Prostate gland (tissue), 2 donors: ENCODE results near the gene TOGARAM2.

DNA sequence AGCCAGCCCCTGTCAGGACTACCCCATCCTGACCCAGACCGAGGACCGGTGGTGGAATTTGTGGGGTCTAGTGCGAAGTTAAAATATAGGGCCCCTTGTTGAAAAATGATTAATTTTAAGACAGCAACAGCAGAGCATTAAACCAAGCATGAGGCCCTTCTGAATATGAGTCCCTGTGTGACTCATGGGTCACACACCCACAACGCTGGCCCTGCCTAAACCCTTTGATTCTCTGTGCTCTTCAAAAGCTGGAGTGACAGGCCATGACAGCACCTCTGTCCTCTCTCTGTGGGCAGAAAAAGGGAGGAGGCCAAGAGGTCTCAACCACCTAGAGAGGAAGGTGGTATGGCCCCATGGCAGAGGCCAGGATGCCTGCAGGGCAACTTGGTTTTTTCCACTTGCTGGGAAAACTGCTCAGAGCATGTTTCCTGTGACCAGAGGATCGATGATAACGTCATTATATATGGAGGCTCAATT, 102.2 kb upstream of the PPP1CB start:
- PRO-cap = no peak
- RAMPAGE, long total RNA, 2 experiments = no peak in any of the 2 experiments

GRCh38 chr2:28702110-28702835, 49.4 kb upstream of the PPP1CB start:
- PRO-cap = bidirectional peak, plus-strand start at chr2:28702597, minus-strand start at chr2:28702472
- RAMPAGE, long total RNA, 2 experiments = no peak in any of the 2 experiments

DNA sequence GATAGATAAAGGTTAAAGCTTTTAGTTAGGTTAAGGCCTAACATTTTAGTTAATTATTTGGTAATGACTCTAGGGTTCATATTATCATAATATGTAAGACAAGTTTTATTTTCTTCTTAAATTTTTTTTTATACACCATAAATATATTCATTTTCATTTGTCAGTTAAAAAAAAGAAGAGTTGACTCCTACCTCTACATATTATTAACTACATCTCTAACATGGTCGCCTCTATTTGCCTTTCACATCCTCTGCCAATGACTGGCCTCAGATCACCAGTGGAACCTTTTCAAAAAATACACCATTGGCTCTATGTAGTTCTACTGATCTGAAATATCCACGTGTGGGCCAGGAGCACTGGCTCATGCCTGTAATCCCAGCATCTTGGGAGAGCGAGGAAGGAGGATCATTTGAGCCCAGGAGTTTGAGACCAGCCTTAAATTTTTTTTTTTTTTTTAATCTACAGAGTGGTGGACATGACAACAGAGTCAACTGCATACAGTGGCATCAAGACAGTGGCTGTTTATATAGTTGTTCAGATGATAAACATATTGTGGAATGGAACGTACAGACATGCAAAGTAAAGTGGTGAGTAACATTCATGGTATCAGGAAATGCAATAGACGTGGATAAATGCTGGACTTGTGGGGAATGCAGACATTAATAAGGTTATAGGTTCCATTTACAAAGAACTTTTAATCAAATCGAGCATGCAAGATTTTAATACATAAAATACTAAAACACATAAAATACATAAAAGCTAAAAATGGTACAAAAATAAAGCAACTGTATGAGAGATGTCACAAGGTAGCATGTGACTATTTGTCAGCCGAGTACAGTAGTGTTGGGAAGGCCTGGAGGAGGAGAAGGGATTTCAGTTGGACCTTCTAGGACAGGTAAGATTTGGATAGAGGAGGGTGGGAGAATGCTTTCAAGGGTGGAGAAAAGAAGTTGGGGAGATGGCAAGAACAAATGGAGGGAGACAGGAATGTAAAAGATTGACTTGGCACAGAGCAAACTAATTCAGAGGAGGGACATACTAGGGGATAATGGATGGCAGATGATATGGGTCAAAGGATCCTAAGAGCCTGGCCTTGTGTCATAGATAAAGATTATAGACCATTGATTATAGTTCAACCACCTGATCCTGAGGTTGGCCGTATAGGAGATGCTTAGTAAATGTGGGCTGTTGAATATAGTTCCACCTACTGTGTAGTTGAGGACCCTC, 11.9 kb downstream of the WDR43 start:
- PRO-cap = no peak
- RAMPAGE, long total RNA, 2 experiments = no peak in any of the 2 experiments

DNA sequence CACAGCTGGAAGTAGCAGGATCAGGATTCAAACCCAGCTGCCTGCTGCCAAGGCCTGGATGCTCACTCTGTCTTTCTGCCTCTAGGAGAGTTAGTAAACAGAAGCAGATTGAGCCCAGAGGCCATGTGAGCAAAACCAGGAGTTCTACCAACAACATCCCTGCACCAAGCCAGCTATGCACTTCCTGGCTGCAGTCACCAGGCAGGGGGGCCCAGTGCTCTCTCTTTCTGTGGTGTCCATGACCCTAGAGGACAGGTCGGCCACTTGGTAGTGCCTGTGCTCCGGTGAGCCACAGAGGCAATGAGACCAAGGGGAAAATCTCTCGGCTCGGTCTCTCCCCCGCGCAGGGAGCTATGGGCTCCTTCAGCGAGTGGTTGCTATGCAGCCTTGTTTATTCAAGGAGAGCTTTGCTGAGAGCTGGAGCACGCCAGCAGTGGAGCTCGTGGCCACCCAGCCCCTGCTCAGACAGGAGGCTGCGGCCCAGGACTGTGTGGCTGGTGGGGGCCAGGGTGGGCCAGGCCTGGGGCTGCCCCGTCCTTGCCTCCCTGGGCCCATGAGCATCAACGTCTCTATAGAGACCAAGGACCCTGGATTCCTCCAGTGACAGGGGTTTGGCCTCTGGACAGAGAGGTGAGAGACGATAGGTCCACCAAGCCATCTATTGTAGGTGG, at the start of gene TOGARAM2:
TOGARAM2 (plus strand) TSS at position 390 of the 671 bp plus-strand sequence.
- PRO-cap = no peak
- RAMPAGE, long total RNA, 2 experiments = no peak in any of the 2 experiments

- PRO-cap = no peak
- RAMPAGE, long total RNA, 2 experiments = no peak in any of the 2 experiments
Measured at GRCh38 chr2:29015631-29016028, 34.5 kb downstream of the TOGARAM2 start.

DNA sequence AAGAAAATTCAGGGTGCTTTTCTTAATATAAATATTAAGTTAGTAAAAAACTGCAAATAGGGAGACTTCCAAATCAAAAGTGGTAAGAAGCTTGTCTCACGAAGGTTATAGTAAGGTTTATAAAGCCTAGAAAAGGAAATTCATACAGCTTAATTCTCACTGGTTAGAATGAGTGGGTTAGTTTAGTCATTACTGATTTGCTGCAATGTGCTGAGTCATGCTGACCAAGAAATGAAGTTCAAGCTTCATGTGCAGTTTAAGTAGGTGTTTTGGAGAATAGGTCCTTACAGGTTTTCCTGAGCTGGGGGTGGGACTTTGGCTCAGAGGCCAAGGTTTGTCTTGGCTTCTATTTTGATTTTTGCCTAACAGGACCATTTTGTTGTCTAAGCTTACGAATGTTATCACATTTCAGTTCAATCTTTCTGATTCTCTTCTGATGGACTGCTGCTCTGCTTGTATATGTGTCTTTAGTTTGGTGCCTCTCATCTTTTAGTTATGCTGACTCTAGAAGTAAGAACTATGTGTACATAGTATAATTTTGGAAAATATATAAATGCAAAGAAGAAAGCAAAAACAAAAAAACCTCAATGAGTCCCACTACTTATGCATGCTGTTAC, 15.1 kb downstream of the CLIP4 start:
- PRO-cap = no peak
- RAMPAGE, long total RNA, 2 experiments = no peak in any of the 2 experiments

- PRO-cap = no peak
- RAMPAGE, long total RNA, 2 experiments = no peak in any of the 2 experiments
Measured at GRCh38 chr2:29131463-29132037, 16.3 kb downstream of the CLIP4 start.

DNA sequence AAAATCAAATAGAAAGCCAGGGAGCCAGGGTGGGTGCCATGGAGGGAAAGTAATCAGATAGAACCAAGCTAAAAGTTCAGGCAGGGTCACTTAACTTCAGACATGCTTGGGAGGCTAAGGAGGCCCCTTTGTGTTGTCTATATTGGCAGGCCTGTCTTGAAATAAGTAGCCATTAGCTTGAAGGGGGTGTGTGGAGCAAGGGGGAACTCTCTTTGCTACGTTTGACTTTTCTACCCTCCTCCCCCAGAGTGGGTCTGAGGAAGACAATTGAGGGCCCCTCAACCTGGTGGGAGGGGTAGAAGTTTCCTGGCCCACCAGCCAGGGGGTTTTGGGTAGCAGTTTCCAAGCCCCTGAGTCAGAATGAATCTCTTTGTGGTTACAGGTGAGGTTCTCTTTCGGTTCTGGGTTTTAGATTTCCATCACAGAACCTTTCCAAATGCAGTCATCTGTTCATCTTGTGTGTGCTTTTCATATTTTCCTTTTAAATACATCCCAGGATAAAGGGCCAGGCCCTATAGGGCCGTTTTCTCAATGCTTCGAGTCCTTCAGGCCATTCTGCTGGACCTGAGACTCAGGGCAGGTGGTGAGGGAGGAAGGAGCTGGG, 4.5 kb downstream of the LBH start:
- PRO-cap = no peak
- RAMPAGE, long total RNA, 2 experiments = no peak in any of the 2 experiments

- PRO-cap = no peak
- RAMPAGE, long total RNA, 2 experiments = no peak in any of the 2 experiments
Measured at GRCh38 chr2:31255643-31256864, 22.1 kb downstream of the EHD3 start.

DNA sequence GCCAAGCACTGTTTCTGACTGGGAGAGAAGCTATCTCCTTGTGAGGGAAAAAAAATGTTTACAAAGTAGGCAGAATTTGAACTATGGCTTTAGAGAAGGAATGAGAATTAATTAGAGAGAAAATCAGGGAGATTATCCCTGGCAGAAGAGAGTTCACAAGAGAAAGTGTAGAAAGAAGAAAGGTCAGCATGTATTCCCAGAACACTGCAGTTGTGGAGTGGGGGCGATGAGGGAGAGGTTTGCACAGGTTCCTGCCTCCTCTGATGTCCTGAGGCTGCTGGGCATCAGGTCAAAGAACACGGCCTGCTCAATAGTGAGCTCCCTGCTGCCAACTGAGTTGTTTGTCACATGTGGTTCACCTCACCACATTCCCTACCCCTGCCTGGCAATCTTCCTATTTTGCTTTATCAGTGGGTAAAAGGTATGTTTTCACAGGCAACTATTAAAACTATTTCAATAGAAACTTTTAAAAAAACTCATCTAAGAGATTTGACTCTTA, 123.8 kb upstream of the SRD5A2 start:
- PRO-cap = no peak
- RAMPAGE, long total RNA, 2 experiments = no peak in any of the 2 experiments

- PRO-cap = no peak
- RAMPAGE, long total RNA, 2 experiments = no peak in any of the 2 experiments
Measured at GRCh38 chr2:32008959-32009335, 1.9 kb downstream of the MEMO1 start.

DNA sequence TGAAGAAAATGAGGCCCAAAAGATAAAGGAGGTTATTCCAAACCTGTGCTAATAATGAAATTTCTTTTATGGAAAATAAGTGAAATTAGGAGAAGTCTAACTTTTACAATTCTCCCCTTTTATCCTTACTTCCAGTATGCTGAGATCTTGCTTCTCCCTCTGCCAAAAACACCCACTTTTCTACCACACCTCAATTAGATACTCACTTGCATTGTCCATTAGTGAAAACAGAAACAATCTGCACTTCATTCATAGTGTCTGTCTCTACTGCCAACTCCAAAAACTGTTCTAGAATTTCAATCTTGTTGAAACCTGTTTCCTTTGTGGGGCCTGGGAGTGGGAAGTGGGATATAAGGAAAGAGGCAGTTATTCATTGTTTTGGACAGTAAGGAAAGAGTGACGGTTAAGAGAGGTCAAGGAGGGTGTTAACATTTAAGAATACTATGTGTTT, 2.2 kb downstream of the SPAST start:
- PRO-cap = no peak
- RAMPAGE, long total RNA, 2 experiments = no peak in any of the 2 experiments

GRCh38 chr2:32306283-32307018, 28.7 kb downstream of the YIPF4 start:
- PRO-cap = no peak
- RAMPAGE, long total RNA, 2 experiments = no peak in any of the 2 experiments

GRCh38 chr2:32428199-32428626, 71.4 kb downstream of the BIRC6 start:
- PRO-cap = no peak
- RAMPAGE, long total RNA, 2 experiments = no peak in any of the 2 experiments

- PRO-cap = no peak
- RAMPAGE, long total RNA, 2 experiments = no peak in any of the 2 experiments
Measured at GRCh38 chr2:32464413-32464964, 107.7 kb downstream of the BIRC6 start.

DNA sequence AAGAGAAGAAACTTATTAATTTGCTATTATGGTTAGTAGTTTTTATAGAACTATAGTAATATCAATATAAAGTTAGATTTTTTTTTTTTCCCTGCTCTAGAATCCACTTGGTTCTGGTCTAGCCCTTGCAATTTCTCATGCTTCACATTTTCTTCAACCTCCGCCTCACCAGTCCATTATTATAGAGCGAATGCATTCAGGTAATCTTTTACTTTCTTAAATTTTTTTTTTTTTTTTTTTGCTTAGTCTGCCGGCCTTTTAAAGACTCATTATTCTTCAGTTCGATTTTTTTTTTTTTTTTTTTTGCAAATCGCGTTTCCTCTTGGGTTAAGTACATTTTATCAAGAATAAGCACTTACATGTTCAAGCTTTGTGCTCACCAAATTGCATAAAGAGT, 108.1 kb downstream of the BIRC6 start:
- PRO-cap = no peak
- RAMPAGE, long total RNA, 2 experiments = no peak in any of the 2 experiments

DNA sequence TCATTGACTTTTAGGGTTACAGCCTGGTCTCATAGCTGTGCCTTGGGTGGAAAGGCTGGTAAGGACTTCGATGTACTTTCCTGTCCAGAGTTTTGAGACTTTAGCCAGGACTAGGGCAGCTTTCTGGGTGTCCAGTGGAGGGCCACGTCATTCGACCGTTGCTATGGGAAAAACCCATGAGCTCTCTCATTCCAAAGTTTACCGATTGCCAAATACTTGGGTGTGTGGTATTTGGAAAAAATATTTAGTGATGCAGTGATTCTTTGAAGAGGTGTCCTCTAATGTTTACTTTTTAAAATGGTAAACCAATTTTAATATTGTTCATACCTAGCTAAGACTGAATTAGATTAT, 105.3 kb downstream of the LTBP1 start:
- PRO-cap = no peak
- RAMPAGE, long total RNA, 2 experiments = no peak in any of the 2 experiments

GRCh38 chr2:33121481-33121697, 174.6 kb downstream of the LTBP1 start:
- PRO-cap = no peak
- RAMPAGE, long total RNA, 2 experiments = no peak in any of the 2 experiments

DNA sequence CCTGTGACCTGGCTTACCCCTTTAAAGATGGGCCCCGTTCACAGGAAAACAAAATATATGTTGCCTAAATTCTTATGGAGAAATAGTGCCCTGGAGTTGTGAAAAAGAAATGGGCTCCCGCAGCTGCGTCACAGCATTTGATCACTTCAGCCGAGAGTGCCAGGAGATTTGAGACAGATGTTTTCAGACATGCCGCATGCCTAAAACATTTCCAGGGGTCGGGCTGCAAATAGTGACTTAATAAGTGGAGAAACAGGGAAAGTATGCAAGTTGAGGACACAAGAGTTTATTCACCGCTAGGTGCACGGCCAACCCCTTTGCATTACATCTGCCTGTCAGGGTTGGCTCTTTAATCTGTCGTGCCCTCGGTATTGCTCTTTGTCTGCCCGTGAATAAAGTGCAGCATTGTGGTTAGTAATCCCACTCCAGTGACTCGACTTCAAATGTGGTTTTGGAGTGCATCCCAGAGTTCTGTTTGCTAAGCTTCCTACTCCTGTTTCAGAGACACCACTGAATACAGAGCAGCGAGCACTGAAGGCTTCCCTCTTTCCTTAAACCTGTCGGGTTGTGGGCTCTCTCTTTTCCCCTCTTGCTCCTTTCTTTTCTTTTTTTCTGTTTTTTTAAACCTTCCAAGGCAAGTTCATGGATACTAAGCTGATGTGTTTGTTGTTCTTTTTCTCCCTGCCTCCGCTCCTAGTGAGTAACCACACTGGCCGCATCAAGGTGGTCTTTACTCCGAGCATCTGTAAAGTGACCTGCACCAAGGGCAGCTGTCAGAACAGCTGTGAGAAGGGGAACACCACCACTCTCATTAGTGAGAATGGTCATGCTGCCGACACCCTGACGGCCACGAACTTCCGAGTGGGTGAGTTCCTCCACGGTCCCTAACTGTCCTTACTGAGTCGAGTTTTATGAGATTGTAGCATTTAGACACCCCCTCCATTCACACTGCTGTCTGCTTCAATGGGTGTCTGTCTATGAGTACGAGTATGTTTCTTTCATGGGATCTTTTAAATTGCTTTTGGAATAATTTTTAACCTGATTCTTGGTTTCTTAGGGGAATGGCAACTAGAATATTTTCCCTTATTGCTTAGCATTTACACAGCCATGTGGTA, 187.7 kb downstream of the LTBP1 start:
- PRO-cap = bidirectional peak, plus-strand start at position 510 of the sequence, minus-strand start at position 388 of the sequence
- RAMPAGE, long total RNA, 2 experiments = start-site peak on the plus strand in 1 of 2 experiments, centred at position 483 of the sequence, 173 reads per replicate

- PRO-cap = no peak
- RAMPAGE, long total RNA, 2 experiments = no peak in any of the 2 experiments
Measured at GRCh38 chr2:33219962-33220354, 256.5 kb upstream of the RASGRP3 start.